Bronchus fibroblast of lung (primary cell): ENCODE results near the genes BATF and GPATCH2L.

GRCh38 chr14:75234516-75234916 lies 44.1 kb upstream of the FOS start:
- RAMPAGE, long total RNA = no peak

DNA sequence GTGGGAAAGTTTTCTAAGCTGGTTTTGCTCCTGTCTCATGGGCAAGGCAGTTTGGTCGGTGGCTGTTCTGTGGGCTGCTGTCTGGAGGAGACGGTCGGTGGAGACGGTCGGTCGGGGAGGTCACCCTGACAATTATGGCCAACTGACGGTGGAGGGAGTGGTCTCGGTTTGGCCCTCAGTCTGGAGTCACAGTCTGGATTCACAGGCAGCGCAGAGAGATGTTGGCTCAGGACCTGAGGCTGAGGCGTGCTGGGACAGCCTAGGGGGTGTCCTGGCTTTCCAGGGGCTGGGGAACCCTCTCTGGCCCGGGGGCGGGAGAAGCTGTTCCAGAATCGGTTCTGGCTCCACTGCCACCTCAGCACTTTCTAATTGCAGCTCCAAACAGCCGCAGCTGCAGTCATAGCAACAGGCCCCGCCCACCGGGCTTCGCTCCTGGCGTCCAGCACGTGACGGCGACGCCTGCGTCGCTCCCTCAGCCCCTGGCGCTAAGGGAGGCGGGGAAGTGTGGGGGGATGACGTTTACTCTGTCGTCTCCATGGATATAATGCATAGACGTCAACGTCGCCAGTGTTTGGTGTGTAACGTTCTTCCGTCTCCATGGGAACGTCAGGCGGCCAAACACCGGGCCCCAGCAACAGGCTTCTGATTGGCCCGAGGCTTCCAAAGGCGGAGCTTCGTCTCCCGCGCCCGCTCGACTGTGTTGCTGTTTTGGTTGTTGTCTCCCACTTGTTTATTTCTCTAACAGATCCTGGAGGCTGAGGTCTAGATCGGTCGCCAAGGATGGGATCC lies 19.8 kb upstream of the FOS start:
- RAMPAGE, long total RNA = no peak

- RAMPAGE, long total RNA = no peak
Observed at GRCh38 chr14:75281751-75282672, 3.4 kb downstream of the FOS start.

- RAMPAGE, long total RNA = no peak
Observed at GRCh38 chr14:75331436-75331955, 52.9 kb downstream of the FOS start.

- RAMPAGE, long total RNA = no peak
Observed at GRCh38 chr14:75430982-75431837, 3.4 kb downstream of the JDP2 start.

DNA sequence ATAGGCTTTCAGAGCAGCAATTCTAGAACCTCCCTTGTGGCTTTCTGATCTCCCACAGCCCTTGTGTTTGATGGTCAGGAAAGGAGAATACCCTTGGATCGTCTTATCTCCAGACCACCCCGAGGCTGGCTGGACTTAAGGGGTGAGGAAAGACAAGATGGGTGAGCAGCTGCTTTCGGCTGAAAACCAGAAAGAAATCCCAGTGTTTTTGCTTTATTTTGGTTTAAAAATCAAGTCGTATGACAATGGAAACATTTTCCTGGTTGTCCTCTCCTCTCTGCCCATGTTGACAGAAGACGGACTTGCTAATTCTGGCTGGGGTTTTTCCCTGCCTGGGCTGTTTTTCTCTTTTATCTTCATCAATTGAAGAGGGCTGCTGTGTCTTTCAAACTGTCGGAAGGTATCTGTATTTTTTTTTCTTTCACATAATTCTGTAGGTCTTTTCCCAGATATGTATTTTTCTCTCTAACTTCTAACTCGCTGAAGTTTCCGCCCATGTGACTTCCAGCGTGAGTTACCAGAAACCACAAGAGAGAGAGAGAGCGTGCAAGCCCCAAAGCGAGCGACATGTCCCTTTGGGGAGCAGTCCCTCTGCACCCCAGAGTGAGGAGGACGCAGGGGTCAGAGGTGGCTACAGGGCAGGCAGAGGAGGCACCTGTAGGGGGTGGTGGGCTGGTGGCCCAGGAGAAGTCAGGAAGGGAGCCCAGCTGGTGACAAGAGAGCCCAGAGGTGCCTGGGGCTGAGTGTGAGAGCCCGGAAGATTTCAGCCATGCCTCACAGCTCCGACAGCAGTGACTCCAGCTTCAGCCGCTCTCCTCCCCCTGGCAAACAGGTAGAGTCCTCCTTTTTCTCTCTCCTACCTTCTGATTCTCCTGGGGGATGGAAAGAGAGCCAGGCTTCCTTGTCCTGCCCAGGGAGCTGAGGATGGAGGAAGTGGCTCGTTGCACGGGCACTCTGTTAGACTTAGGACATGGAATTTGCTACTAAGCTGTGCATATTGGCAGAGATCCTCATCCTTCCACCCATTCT lies at the start of gene BATF:
Gene BATF, plus strand, starts transcription at position 556 of the 1,029 bp plus-strand sequence.
- RAMPAGE, long total RNA = no peak

- RAMPAGE, long total RNA = no peak
Observed at GRCh38 chr14:75560909-75561330, 17.5 kb upstream of the FLVCR2 start.

DNA sequence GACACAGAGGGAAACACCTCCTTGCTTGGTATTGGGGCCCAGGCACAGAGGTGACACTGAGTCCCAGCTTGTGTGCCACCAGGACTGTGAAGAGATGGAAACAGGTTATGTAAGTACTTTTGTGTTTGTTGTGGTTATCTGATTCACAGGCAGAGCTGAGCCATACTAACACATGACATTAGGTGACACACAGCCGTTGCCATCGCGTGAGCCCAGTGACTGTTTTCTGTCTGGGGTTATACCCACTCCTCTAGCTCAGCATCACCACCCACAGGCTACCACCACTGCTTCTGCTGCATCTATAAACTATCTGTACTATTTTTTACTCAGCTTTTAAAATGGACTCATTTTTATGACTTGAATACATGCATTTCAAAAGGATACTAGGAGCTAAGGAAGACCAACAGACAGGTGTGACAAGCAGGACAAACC lies 12.0 kb upstream of the FLVCR2 start:
- RAMPAGE, long total RNA = no peak

GRCh38 chr14:75647452-75647937 lies 13.2 kb downstream of the ERG28 start:
- RAMPAGE, long total RNA = no peak

- RAMPAGE, long total RNA = no peak
Observed at GRCh38 chr14:75648084-75648968, 12.3 kb downstream of the ERG28 start.

GRCh38 chr14:75711526-75712573 lies 50.8 kb downstream of the TTLL5 start:
- RAMPAGE, long total RNA = no peak

GRCh38 chr14:75811985-75812627 lies 151.1 kb downstream of the TTLL5 start:
- RAMPAGE, long total RNA = no peak

DNA sequence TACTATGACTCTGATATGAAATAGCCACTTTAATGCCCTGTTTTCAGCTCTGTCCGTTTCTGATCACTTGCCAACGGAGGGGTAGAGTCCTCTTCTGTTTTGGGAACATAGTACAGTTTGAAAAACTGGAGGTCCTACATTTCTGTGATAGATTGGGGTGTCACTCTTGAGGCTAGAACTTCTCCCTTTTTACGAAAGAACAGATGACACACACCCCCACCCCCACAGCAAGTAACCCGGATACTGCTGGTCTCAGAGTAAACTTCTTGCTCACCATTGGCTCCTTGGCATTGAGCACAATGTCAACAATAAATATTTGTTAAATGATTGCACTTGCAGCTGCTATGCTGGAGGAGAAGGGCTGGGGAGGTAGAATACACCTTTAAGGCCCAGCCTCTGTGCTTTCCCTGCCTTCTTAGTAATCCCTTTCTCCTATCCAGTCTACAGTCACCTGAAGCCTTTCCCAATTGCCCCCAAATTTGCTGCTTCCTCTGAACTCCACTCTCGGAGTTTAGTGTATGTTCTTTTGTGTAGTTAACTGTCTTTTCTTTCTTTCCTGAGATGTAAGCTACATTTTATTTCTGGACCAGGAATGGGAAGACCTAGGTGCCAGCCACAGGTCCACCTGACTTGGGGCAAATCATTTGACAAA lies 149.8 kb downstream of the TGFB3 start:
- RAMPAGE, long total RNA = no peak

DNA sequence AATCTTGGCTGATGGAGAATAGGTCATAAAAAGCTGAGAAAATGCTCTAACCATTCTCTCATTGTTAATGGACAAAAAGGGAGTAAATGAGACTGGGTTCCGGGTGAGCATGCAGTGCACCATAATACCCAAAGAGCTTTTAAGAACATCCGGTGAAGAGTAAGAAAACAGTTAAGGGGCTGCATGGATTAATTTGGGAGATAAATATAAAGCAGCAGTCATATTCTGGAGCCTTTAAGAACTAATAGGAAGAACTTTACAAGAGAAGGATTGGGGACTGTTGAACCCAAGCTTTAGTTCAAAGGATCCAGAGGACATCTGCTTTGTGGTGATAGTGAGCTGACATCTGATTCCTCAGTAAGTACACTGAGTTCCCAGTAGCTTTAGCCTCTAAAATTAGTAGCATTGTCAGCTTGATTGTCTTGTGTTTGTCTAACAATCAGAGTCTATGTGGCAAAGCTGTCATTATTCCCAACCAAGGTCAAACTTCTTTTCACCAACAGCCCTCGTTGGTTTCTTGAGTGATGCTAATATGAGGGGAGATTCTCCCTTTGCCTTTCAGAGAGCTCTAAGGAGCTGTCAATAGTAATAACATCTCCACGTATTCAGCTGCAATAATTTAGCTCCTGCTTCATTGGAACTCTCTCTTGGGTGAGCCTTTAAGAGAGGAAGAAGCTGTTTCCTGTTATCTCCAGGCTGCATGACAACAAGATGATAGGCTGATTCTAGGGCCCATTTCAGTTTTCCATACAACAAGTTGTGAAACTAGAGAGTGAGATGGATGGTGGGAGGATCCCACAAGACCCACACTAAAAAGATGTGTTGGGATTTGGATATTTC lies 46.8 kb downstream of the TGFB3 start:
- RAMPAGE, long total RNA = no peak

GRCh38 chr14:76151588-76152755 lies at the start of gene GPATCH2L:
TSS of gene GPATCH2L (plus strand) at chr14:76151922.
- RAMPAGE, long total RNA = start-site peak on the plus strand at chr14:76151916-76151940, 47 and 62 reads in 2 replicates

DNA sequence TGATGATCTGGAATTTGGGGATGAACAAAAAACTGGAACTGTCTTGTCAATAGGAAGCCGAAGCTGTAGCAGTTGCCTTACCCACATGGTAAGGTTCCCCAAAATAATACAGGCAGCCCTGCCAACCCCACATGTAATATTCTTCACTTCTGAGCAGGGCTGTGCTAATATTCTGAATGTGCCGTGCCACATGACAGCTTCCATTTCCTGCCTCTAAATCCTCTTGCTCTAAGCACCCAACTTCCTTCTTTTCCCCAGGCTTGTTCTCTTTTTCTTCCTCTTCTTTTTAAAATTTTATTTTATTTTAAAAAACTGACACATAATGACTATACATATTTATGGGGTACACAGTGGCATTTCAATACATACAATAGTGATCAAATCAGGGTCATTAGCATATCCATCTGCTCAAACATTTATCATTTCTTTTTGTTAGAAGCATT lies 39.6 kb downstream of the GPATCH2L start:
- RAMPAGE, long total RNA = no peak

DNA sequence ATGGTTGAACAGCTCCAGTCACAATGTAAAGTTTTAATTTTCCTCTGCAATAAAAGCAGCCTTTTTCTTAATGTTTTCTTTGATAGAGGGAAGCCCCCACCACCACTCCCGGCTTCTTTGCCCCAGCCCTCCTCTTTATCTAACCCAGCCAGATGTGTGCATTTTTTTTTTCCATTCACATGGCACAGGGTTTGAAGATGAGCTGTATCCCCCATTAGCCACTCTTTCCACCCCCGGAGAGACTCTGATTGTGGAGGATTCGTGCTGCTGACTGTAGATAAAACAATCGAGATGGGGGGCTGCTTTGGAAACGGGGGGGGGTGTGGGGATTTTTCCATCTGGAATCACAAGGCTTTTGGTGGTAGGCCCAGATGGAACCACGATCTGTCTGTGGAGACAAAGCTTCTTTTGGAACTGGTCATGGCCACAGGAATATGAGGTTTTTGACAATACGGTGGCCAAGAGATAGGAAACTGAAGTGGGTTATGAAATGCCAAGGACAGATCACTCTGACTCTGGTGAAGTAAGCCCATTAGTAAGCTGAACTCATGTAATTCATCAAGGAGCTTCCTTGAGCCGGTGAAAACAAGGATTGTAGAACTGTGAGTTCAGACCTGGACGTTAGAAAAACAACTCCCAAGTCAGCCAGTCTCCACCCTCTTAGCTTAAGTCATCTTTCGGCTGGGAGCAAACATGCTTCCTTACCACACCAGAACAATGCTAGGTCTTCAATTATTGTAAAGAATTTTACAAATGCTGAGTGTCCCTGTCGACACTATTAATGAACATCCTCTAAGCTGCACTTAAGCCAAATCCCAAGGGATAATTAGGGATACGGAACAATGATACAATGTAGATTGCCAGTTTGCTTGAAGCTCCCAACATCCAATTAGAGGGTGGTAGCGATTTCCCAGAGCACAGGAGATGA lies 45.9 kb upstream of the VASH1 start:
- RAMPAGE, long total RNA = no peak

DNA sequence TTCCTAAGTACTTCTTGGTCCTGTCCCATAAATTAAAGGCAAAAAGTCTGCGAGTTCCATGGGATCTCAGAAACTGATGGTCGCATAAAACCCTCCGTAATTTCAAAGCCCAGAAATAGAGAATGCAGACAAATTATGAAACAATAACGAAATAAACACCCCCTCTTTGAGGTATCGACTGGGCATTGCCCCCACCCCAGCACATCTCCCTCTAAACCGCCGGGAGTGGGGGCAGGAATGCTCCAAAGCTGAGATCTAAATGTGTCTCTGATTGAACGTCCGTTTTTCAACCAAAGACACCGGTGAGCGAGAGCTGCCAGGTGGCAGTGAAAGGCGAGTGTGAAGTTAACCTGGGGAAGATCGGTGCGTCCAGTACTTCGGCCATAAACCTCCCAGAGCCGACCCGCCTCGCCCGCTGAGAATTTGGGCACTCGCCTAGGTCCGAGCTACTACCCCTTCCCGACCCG lies 694 bp downstream of the ANGEL1 start:
- RAMPAGE, long total RNA = no peak

- RAMPAGE, long total RNA = no peak
Observed at GRCh38 chr14:76867401-76867978, 41.3 kb downstream of the LRRC74A start.

DNA sequence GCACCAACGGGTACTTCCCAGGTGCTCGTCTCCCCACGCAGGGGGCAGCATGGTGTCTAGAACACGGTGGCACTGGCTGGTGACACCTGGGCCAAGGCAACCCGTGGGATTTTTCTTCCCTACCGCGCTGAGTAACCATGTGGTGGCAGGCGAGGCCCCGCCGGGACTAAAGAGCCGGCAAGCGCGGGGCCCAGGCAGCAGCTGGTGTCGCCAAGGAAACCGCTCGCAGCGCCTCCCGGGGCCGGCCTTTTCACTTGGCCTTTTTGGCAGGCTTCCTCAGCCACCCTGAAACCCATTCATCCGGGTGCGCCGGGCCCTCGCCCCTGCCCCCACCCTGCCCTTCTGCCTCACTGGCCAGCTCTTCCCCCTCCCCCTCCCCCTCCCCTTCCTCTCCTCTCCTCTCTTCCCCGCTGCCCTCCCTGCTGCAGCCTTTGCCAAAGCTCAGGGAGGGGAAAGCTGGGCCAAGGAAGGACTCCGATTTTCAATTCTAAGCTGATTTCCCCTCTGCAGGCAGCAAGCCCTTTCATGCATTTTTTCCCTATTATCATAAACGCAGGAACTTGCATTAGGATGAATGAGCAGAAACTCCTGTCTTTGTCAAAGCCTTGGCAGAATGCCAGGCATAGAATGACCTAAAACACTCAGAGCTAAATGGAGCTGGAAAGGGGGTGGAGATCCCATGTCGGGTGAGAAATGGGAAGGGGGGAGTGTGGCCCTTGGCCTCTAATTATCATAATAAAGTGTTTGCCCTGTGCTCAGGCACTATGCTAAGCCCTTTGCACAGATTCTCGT lies 81.2 kb downstream of the IRF2BPL start:
- RAMPAGE, long total RNA = no peak